Temporal lobe (tissue), 2 donors: ENCODE measurements around a stretch of chr7.

GRCh38 chr7:41449575-41450048 lies 253.3 kb downstream of the INHBA start:
- RAMPAGE, long total RNA: no peak

GRCh38 chr7:41466542-41467109 lies 236.3 kb downstream of the INHBA start:
- RAMPAGE, long total RNA: no peak

GRCh38 chr7:41943024-41943516 lies 240.2 kb upstream of the INHBA start:
- RAMPAGE, long total RNA: no peak

DNA sequence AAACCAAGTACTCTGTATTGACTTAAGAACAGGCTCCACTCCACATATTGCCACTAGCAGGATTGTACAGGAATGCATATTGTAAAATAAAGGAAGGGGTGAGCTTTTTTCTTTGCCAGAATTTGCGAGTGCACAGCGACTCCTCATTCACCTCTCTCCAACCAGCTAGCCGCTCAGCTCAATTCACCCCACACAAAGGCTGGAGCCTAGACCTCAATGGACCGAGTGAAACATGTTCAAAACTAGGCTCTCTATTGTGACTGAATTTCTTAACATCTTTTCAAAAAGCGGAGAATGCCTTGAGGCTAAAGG lies 84.3 kb downstream of the GLI3 start:
- RAMPAGE, long total RNA: no peak

DNA sequence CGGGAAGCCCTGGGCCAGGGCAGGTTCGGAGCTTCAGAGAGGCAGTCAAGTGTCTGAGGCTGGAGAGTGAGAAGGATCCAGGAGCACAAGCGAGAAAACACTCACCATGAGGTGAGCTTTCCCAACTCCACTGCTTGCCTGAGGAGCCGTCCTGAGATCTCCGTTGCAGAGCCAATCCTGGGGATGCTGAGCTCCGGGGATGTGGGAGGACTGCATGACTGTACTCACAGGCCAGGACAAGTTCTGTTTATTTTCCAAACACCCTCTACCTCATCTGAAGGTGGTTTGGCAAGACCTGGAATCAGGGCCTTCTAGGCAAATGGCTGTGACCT lies 38.7 kb downstream of the GLI3 start:
- RAMPAGE, long total RNA: no peak

DNA sequence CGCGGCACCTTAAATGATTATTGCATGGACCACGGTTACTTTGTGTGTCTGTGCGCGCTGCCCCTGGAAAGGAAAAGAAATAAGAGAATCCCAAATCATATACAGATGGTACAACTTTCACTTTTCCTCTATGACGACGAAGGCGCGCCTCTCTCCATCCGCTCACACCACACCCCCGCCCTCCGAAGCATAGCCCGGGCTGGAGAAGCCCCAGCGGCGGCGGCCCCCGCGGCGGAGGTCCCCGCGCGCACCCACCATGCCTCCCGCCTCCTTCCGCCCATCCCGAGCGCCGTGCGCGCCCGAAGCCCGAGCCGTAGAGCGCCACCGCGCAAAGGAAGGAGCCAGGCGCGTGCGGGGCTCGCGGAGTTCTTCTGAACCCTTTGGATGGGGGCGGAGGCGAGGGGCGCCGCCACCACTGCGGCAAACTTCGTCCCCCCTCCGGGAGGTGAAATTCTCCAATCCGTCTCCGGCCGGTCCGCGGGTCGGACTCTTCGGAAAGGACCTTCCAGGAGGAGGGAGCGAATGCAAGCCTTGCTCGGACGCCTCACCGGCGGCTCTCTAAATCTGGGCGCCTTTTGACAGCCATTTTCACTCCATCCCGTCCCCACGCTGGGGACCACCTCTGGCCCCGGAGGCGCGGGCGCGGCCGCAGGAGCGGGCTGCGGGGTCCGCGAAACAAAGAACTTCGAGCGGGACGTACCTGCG lies 586 bp downstream of the GLI3 start:
- RAMPAGE, long total RNA: no peak

- RAMPAGE, long total RNA: no peak
These were observed 26.0 kb upstream of the GLI3 start for GRCh38 chr7:42262862-42263596.

- RAMPAGE, long total RNA: no peak
These were observed 117.3 kb downstream of the C7orf25 start for GRCh38 chr7:42794489-42794991.

- RAMPAGE, long total RNA: no peak
These were observed 293 bp downstream of the PSMA2 start for GRCh38 chr7:42931780-42931982.

DNA sequence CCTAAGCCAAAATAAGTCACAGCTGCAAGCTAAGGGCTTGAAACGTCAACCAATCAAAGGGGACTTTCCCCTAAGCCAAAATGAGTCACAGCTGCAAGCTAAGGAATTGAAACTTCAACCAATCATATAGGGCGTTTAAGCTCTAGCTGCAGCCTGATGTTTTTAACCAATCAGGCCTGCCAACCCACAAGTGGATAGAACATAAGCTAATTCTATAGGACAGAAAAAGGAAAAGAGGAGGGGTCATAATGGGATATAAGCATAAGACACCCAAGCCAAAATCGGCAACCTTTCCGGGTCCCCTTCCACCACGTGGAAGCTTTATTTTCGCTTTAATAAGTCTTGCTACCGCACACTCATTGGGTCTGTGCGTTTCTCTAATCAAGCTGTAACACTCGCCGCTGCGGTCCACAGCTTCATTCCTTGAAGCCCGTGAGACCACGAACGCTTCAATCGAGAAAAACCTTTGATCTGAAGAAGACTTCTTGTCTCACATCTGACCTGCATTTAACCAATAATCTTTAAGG lies 36.0 kb upstream of the HECW1 start:
- RAMPAGE, long total RNA: no peak

- RAMPAGE, long total RNA: no peak
These were observed 10.4 kb upstream of the STK17A start for GRCh38 chr7:43572306-43573107.

DNA sequence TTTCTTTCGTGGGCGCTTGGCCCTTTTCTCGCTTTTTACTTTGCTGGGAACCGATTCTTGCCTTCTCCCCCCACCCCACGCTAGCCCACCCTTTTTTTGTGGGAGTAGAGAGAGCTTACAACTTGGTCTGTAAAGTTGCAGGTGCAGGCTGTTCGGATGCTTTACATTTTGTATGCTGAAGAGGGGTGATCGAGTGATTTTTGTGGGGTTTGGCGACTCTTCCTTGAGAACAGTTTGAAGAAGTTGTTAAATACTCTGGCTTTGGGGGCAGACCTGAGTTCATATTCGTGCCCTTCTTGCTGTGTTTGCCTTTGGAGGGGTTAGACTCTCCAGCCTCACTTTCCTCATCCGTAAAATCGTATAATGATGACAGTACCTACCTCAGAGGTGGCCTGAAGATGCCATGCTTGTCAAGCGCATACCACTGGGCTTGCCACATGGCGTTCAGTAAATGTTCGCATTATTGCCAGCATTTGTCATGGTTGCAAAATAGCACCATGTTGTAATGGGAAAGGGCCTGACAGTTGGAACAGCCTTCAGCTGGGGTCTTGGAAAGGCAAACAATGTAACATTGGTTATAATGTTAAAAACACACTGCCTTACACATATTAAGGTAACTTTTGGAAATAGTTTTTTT lies 1.2 kb downstream of the STK17A start:
- RAMPAGE, long total RNA: no peak

- RAMPAGE, long total RNA: no peak
These were observed 3.3 kb downstream of the STK17A start for GRCh38 chr7:43586071-43586664.

DNA sequence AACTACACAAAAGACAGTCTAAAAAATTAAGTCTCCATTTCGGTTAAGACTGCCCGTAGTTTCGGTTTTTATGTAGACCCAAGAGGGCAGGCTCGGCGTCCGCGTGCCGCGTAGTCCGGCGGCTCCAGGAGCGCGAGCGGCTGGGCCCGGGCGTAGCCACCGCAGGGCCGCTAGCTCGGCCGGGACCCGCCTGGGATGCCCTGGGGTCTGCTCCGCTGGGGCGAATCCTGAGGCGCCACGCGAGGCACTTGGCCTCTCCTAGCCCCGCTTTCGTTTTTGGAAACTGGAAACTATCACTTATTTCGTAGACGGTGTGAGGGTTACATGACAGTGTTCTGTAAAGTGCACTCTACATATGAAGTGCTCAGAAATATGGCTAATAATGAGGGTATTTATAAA lies 488 bp downstream of the BLVRA start:
- RAMPAGE, long total RNA: no peak

- RAMPAGE, long total RNA: no peak
These were observed 34.9 kb downstream of the MRPS24 start for GRCh38 chr7:43834454-43834864.

DNA sequence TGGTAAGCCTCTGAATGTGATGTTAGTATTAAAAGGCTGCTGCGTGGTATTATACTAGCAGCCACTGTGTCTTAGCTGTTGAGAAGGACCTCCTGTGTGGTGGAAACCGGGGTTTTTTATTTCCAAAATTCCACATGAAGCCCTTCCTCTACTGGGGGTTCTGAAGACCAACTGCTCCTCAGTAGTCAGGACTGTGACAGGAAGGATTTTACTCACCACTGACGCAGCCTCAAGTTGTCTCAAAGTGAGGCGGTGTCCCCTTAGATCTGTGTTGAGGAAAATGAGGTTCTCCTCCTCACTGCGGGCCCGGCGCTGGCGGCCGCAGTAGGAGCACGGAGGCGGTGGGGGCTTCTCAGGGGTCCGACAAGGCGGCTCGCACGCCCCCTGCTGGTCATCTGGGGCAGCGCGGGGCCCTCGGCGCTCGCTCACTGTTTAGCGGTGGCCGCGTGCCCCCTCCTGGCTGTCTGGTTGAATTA lies 30.6 kb downstream of the MRPS24 start:
- RAMPAGE, long total RNA: no peak

DNA sequence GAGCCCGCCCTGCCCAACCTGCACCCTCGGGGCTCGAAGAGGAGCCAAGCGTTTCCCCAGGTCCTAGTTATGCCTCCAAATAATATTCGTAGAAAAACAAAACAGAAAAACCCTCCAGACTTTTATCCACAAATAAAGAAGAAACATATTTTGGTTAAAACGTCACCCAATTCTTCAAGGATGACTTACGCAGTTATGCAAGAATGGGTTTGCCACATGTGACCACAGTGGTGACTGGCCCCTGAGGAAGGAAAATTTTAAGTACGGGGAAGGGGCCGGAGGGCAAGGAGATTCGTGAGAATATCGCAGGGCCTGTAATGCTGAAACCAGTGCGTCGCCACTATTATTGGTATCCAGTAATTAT lies 494 bp upstream of the MRPS24 start:
- RAMPAGE, long total RNA: no peak

GRCh38 chr7:43876993-43877393 lies 7.7 kb upstream of the MRPS24 start:
- RAMPAGE, long total RNA: no peak

- RAMPAGE, long total RNA: no peak
These were observed 5.4 kb downstream of the URGCP start for GRCh38 chr7:43900924-43901395.

DNA sequence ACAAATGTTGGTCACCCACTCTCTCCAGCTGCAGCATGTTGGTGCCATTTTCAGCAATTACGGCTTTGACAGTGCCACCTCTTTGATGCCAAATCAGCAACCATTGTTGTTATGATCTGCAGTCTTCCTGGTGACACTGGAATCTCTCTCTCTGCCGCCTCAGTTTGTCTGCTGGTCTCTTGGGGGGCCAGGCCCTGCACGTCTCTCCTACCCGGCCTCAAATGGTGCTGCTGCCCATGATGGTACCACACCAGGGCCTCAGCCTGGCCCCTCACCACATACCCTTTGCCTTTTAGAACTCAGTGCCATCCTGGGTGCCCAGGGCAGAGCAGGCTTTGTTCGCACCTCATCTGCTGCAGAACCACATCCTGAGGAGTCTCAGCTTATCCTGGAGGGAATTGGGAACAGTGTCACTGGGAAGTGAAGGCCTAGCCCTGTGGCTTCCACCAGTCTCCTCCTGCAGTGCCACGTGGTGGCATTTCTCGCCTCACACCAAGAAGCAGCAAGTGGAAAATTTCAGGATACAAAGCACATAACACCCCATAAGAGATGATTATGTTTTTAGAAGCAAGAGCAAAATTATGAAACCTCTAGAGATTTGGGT lies 26.7 kb downstream of the UBE2D4 start:
- RAMPAGE, long total RNA: no peak